HepG2 (cell line): ENCODE measurements around the genes SLC17A8 and PAH.

DNA sequence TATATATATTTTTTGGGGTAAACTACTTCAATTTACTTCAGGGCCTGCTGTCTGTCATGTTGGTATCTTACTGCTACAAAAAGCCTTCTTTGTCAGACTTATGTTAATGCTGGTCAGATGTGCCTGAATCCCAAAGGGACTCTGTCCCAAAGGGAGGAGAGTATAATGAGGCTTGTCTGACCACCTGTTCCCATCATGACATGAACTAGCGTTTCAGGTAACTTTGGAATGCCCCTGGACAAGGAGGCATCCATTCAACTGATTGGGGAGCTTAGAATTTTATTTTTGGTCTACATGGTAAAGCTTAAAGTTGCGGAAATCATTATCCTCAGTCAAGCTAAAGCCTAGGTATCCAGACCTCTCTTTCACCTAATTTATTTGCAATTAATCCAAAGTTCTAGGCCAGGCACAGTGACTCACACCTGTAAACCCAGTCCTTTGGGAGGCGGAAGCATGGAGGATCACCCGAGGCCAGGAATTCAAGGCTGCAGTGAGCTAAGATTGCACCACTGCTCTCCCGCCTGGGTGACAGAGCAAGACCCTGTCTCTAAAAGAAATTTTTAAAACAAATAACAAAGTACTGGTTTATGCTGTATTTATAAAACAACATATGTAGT, 25.0 kb upstream of the TMPO start:
- RRBS, 2 experiments = no CpG with 5 or more reads among the region's 5 CpGs
CAGE:
- cytosol, long polyA minus RNA = no peak
- cytosol, long polyA plus RNA = no peak
- long polyA plus RNA = no peak
- nucleus, long polyA minus RNA = no peak
- nucleus, long polyA plus RNA = no peak

DNA sequence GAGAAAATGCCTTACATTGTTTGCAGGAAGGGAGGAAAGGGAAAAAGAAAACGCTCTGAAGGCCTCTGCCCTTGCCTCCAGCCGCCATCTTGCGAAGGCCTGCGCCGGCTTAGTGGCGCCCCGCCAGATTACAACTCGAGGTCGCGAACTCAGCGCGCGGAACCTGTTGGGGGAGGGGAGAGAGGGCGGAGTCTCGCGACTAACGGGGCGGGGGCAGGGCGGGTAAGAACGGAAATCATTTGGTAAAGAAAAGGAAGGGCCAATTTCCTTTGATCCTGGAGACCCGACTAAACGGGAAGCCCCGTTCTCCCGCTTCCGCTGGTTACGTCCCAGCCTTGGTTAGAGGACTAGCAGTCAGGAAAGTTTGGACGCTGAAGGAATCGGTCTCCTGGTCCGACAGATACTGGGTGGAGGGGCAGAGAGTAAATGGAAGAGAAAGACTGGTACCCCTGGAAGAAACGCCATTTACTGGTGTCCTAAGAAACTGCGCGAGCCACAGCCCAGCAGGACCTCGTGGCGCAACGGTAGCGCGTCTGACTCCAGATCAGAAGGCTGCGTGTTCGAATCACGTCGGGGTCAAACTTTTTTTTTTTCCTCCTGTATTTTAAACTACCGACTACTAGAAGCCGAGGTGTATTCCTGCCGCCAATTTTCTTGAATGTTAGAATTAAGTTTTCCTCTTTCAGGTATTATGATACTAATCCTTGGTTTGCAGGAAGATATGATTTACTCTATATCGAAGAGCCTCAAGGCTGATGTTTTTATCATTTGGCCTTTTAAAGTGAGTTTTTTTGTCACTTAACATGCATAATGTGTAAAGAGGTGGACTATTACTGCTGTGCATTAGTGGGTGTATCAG, 11.4 kb upstream of the TMPO start:
- RRBS, 2 experiments = no CpG with 5 or more reads among the region's 45 CpGs
CAGE:
- cytosol, long polyA minus RNA = no peak
- cytosol, long polyA plus RNA = no peak
- long polyA plus RNA = no peak
- nucleus, long polyA minus RNA = no peak
- nucleus, long polyA plus RNA = start-site peak on the plus strand centred at position 296 of the sequence, 109 bp wide, 11 and 27 reads in 2 replicates

GRCh38 chr12:98603362-98604042, 10.0 kb downstream of the SLC25A3 start:
- RRBS, 2 experiments = no CpG with 5 or more reads among the region's 11 CpGs
CAGE:
- cytosol, long polyA minus RNA = no peak
- cytosol, long polyA plus RNA = no peak
- long polyA plus RNA = no peak
- nucleus, long polyA minus RNA = no peak
- nucleus, long polyA plus RNA = no peak

DNA sequence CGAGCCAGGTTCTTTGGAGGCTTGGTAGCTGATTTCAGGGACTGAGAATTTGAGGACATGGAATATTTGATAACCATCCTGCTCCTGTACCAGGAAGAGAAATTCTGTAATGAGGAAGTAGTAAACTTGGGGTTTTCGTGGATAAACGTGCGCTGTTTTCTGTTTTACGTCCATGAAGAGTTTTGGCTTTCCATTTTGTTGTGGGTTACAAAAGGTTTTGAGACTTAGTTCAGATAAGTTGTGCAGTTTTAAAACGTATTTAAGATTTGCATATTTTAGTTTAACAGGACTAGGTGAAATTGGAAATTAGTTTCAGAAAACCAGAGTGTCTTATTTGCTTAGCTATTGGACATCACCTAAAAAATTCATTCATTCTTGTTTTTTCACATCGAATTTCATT, 773 bp downstream of the APAF1 start:
- RRBS, 2 experiments = no CpG with 5 or more reads among the region's 7 CpGs
CAGE:
- cytosol, long polyA minus RNA = no peak
- cytosol, long polyA plus RNA = no peak
- long polyA plus RNA = no peak
- nucleus, long polyA minus RNA = no peak
- nucleus, long polyA plus RNA = no peak

GRCh38 chr12:98772746-98773108, 127.6 kb downstream of the APAF1 start:
- RRBS, 2 experiments = no CpG with 5 or more reads among the region's 4 CpGs
CAGE:
- cytosol, long polyA minus RNA = no peak
- cytosol, long polyA plus RNA = no peak
- long polyA plus RNA = no peak
- nucleus, long polyA minus RNA = no peak
- nucleus, long polyA plus RNA = no peak

- RRBS, 2 experiments = no CpG with 5 or more reads among the region's 16 CpGs
CAGE:
- cytosol, long polyA minus RNA = no peak
- cytosol, long polyA plus RNA = no peak
- long polyA plus RNA = no peak
- nucleus, long polyA minus RNA = no peak
- nucleus, long polyA plus RNA = no peak
These were observed at the start of gene SLC17A8 for GRCh38 chr12:100356747-100357478. TSS of gene SLC17A8 (plus strand) at chr12:100357074.

DNA sequence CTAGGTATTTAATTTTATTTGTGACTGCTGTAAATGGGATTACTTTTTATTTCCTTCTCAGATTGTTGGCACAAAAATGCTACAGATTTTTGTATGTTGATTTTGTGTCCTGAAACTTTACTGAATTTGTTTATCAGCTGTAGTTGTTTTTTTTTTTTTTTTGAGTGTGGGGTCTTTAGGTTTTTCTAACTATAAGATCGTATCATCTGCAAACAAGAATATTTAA, 30.8 kb downstream of the GAS2L3 start:
- RRBS, 2 experiments = no CpG with 5 or more reads among the region's 1 CpG
CAGE:
- cytosol, long polyA minus RNA = no peak
- cytosol, long polyA plus RNA = no peak
- long polyA plus RNA = no peak
- nucleus, long polyA minus RNA = no peak
- nucleus, long polyA plus RNA = no peak

- RRBS, 2 experiments = no CpG with 5 or more reads among the region's 6 CpGs
CAGE:
- cytosol, long polyA minus RNA = no peak
- cytosol, long polyA plus RNA = no peak
- long polyA plus RNA = no peak
- nucleus, long polyA minus RNA = no peak
- nucleus, long polyA plus RNA = no peak
These were observed 157.9 kb downstream of the SLC5A8 start for GRCh38 chr12:101052086-101052665.

GRCh38 chr12:101146279-101146939, 63.6 kb downstream of the SLC5A8 start:
- RRBS, 2 experiments = no CpG with 5 or more reads among the region's 20 CpGs
CAGE:
- cytosol, long polyA minus RNA = no peak
- cytosol, long polyA plus RNA = no peak
- long polyA plus RNA = no peak
- nucleus, long polyA minus RNA = no peak
- nucleus, long polyA plus RNA = no peak

GRCh38 chr12:101696549-101697236, 747 bp upstream of the CHPT1 start:
- RRBS, 2 experiments = no CpG with 5 or more reads among the region's 17 CpGs
CAGE:
- cytosol, long polyA minus RNA = no peak
- cytosol, long polyA plus RNA = no peak
- long polyA plus RNA = no peak
- nucleus, long polyA minus RNA = no peak
- nucleus, long polyA plus RNA = no peak

DNA sequence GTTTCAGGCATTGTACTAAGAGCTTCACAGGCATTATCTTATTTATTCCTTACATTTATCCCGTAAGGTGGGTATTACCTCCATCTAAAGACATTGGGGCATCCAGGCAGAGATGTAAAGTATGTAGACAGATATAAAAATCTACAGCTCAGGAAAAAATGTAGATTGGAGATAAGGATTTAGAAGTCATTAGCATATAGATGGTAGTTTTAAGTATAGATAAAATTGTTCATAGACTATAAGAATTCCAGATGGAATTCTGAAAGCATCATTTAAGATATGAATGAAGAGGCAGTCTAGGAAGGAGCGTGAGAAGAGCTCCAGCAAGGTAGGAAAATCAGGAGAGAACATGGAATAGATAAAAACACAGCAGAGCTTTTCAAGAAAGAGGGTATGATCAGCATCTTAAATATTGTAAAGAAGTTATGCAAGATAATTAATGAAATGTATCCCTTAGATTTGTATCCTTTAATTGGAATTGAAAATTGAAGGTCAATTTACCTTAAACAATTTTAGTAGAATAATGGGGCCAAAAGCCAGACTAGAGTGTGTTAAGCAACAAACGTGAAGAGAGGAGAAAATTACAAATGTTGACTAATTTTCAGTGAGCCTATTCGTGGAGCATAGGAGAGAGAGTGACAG, 18.2 kb downstream of the CHPT1 start:
- RRBS, 2 experiments = no CpG with 5 or more reads among the region's 4 CpGs
CAGE:
- cytosol, long polyA minus RNA = no peak
- cytosol, long polyA plus RNA = no peak
- long polyA plus RNA = no peak
- nucleus, long polyA minus RNA = no peak
- nucleus, long polyA plus RNA = no peak

DNA sequence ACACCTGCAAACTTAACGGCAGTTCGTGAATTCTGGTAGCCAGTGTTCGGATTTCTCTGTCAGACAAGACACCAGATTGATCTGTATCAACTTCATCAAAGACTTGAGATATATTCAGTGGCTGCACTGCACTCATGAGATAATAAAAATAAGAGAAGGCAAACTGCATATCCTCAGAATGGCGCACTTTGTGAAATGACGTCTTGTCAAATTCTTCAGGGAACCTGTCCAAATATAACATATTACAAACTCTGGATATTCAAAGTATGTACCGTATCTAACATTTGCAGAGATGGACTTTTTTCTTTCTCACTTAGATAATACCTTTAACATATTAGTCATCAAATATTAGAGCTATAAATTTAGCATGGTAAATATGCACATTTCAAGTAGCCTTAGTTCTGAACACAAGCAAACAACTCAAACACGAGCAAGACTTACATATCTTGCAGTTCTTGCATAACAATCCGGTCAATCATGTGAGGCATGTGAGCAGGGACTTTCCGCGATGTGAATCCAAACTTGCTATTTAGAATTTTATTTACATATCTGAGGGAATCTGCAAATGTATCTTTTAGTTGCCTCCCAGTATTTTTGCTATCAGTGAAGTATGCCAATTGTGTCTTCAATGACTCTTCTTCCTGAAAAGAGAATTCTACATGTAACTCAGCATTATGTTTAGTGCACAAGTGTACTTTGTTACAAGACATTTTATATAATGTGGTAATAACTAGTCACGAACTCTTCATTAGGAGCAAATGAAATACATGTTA, 22.0 kb upstream of the SYCP3 start:
- RRBS, 2 experiments = no CpG with 5 or more reads among the region's 11 CpGs
CAGE:
- cytosol, long polyA minus RNA = start-site peak on the minus strand centred at position 172 of the sequence, 32 bp wide, 17 reads; start-site peak on the minus strand centred at position 539 of the sequence, 44 bp wide, 17 reads
- cytosol, long polyA plus RNA = no peak
- long polyA plus RNA = no peak
- nucleus, long polyA minus RNA = no peak
- nucleus, long polyA plus RNA = no peak

DNA sequence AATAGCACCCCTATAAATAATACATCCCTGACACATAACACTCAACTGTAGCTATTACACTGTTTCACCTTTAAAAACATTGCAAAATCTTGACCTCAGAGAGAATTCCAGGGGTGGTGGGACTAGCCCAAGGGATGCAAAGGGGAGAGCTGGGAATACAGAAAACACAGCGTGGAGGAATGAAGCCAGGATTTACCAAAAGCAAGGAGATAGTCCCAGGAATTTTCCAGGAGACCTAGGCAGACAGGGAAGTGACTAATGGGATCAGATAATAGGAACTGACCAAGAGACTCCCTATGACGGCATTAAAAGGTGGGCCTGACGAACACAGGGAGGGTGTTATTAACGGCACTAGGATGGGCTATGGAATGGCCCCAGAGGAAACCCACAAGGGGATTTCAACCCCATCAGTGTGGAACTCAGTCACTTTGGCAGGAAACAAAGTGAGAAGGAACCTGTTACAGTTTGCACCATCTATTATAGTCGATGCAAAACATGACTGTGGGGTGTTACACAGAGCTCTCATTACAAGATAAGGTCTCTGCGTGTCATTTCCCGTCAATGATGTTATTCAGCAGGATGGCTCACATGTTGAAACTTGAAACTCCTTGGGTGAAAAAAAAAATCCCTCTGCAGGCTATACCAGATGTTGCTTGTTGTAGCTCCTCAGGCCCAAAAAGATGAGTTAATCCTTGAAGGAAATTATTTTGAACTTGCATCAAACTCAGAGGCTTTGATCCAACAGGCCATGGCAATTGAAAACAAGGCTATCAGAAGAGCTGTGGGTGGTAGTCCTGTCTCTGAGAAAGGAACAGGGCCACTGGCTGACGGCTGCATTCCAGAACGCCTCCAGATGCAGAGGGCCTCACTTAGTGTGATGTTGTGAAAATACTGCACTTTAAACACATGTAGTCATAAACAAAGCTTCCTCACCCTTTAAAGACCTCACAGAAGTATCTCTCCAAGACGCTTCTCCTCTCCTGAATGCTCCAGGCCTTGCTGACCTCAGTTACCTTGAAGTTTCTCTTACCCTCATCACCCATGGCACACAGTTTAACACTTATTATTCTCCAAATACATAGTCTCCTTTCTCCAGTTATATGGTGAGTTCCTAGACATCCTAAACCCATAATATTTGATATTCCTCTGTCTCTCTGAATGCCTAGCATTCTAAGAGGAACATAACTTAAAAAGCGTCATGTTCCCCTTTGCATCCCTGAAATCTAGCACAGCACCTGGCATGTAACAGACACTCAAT, 58.9 kb downstream of the DRAM1 start:
- RRBS, 2 experiments = no CpG with 5 or more reads among the region's 11 CpGs
CAGE:
- cytosol, long polyA minus RNA = no peak
- cytosol, long polyA plus RNA = no peak
- long polyA plus RNA = no peak
- nucleus, long polyA minus RNA = no peak
- nucleus, long polyA plus RNA = no peak

GRCh38 chr12:102010094-102010600, 51.6 kb downstream of the WASHC3 start:
- RRBS, 2 experiments = no CpG with 5 or more reads among the region's 4 CpGs
CAGE:
- cytosol, long polyA minus RNA = no peak
- cytosol, long polyA plus RNA = no peak
- long polyA plus RNA = no peak
- nucleus, long polyA minus RNA = no peak
- nucleus, long polyA plus RNA = no peak

DNA sequence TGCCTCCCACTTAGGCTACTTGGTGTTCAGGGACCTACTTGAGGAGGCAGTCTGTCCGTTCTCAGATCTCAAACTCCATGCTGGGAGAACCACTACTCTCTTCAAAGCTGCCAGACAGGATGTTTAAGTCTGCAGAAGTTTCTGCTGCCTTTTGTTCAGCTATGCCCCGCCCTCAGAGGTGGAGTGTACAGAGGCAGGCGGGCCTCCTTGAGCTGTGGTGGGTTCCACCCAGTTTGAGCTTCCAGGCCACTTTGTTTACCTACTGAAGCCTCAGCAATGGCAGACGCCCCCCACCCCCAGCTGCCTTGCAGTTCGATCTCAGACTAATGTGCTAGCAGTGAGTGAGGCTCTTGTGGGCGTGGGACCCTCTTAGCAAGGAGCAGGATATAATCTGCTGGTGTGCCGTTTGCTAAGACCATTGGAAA, 22.9 kb downstream of the PARPBP start:
- RRBS, 2 experiments = no CpG with 5 or more reads among the region's 7 CpGs
CAGE:
- cytosol, long polyA minus RNA = no peak
- cytosol, long polyA plus RNA = no peak
- long polyA plus RNA = no peak
- nucleus, long polyA minus RNA = no peak
- nucleus, long polyA plus RNA = no peak

GRCh38 chr12:102413248-102413983, 66.9 kb downstream of the IGF1 start:
- RRBS, 2 experiments = no CpG with 5 or more reads among the region's 7 CpGs
CAGE:
- cytosol, long polyA minus RNA = no peak
- cytosol, long polyA plus RNA = no peak
- long polyA plus RNA = no peak
- nucleus, long polyA minus RNA = no peak
- nucleus, long polyA plus RNA = no peak

- RRBS, 2 experiments = no CpG with 5 or more reads among the region's 11 CpGs
CAGE:
- cytosol, long polyA minus RNA = no peak
- cytosol, long polyA plus RNA = no peak
- long polyA plus RNA = no peak
- nucleus, long polyA minus RNA = no peak
- nucleus, long polyA plus RNA = no peak
These were observed 60.9 kb downstream of the IGF1 start for GRCh38 chr12:102419395-102419902.

DNA sequence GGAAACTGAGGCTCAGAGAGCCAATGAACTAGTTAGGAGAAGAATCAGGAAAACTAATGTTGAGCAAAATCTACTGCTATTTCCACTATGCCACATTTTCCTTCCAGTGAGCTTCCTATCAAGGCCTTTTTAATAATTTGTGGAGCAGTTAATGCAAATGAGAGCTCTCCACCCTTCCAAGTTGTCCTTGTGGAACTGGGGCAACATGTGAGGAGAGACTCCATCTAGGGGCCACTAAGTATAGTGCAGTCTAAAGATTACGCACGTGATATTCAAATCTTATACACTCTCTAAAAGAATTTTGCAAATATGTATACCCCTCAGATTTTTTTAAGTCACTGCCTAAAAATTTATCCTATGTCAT, 100.3 kb downstream of the PAH start:
- RRBS, 2 experiments = no CpG with 5 or more reads among the region's 2 CpGs
CAGE:
- cytosol, long polyA minus RNA = no peak
- cytosol, long polyA plus RNA = no peak
- long polyA plus RNA = no peak
- nucleus, long polyA minus RNA = no peak
- nucleus, long polyA plus RNA = no peak

- RRBS, 2 experiments = no CpG with 5 or more reads among the region's 32 CpGs
CAGE:
- cytosol, long polyA minus RNA = start-site peak on the minus strand at chr12:102917188-102917261, 538 reads
- cytosol, long polyA plus RNA = start-site peak on the minus strand at chr12:102917189-102917307, 591 and 858 reads in 2 replicates
- long polyA plus RNA = start-site peak on the minus strand at chr12:102917139-102917283, 1,275 and 1,036 reads in 2 replicates
- nucleus, long polyA minus RNA = start-site peak on the minus strand at chr12:102917243-102917247, 21 reads
- nucleus, long polyA plus RNA = start-site peak on the minus strand at chr12:102917138-102917307, 2,382 and 2,747 reads in 2 replicates
These were observed at the start of gene PAH for GRCh38 chr12:102917037-102917937. TSS of gene PAH (minus strand) at chr12:102917244.

DNA sequence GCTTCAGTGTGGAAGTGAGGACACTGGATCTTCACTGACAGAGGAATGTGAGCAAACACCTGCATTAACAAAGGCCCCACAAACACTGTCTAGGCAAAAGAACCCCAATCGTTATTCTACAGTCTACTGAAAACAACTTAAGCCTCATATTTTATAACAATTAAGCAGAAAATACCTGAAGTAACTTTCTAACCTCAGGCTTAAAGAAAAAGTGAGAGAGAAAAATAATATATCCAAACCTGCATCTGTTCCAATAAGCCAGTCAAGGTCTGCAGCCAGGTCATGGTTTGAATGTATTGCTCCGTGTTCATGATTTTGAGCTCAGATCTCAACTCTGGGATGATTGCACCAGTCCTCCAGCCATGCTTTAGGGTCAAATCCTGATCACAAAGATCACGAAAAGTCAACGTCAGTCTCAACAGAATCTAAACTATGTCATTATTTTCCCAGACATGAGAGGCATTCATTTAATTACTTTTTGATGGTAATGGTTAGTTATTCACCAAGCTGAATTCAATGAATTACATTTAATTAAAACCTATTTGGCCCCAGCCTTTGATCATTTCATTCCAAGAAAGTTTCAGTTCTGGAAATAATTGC, 55.8 kb downstream of the NT5DC3 start:
- RRBS, 2 experiments = no CpG with 5 or more reads among the region's 4 CpGs
CAGE:
- cytosol, long polyA minus RNA = no peak
- cytosol, long polyA plus RNA = no peak
- long polyA plus RNA = no peak
- nucleus, long polyA minus RNA = no peak
- nucleus, long polyA plus RNA = no peak